ENCODE measurements around the gene LY75.

GRCh38 chr2:158745046-158746016, 49.8 kb upstream of the DAPL1 start:
- RRBS, result no CpG with 5 or more reads among the region's 18 CpGs

GRCh38 chr2:158967257-158967716, 1.2 kb upstream of the TANC1 start:
- RRBS, result no CpG with 5 or more reads among the region's 10 CpGs

GRCh38 chr2:159194206-159194616, 92.3 kb downstream of the WDSUB1 start:
- RRBS, result no CpG with 5 or more reads among the region's 10 CpGs

DNA sequence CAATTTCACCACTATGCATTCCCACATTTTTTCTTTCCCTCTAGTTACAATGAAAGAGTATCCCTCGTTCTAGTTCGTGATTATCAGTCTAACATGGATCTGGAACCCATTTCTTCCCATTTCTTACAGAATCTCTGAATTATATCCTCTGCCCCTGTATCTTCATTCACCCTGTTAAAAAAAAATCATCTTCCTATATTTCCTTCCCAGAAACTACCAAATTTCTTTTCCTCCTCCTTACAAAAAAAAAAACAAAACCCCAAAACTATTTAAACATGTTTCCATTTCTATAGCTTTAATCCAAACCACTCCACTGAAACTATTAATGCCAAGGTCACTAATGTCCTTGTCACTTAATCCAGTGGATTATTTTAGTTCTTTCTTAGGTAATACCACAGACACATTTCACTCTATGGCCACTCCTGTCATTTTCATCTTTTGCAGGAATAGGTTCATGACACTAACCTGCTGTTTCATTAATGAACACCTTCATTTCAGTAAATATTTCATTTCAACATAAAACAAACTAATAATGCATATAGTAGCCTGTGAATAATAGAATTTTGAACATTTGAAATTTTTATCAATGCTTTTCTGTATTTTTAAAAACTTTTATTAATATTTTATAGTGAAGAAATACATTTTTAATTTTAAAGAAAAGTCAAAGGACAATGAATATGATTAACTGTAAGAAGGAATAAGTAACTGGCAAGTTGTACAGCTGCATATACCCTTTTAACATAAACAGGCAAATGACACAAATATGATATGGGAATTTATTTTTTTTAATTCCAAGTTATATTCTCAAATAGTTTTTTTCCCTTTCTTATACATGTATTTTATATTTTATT, 12.7 kb downstream of the BAZ2B start:
- RRBS, result no CpG with 5 or more reads among the region's 2 CpGs

DNA sequence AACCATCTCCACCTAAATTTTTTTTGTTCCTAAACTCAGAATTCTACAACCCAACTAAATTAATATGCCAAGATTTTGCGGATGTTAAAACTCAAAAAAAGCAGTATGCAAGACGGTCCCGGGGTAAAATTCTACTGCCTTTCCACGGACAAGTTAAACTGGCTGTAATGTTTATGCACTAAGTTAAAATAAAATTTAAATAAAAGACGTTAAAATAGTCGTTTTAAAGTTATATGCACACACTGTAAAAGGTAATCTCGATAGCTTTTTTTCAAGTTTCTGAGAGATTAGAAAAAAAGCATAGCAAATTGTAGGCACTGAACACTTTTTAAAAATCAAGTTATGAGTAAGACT, 501 bp upstream of the BAZ2B start:
- RRBS, result no CpG with 5 or more reads among the region's 7 CpGs

DNA sequence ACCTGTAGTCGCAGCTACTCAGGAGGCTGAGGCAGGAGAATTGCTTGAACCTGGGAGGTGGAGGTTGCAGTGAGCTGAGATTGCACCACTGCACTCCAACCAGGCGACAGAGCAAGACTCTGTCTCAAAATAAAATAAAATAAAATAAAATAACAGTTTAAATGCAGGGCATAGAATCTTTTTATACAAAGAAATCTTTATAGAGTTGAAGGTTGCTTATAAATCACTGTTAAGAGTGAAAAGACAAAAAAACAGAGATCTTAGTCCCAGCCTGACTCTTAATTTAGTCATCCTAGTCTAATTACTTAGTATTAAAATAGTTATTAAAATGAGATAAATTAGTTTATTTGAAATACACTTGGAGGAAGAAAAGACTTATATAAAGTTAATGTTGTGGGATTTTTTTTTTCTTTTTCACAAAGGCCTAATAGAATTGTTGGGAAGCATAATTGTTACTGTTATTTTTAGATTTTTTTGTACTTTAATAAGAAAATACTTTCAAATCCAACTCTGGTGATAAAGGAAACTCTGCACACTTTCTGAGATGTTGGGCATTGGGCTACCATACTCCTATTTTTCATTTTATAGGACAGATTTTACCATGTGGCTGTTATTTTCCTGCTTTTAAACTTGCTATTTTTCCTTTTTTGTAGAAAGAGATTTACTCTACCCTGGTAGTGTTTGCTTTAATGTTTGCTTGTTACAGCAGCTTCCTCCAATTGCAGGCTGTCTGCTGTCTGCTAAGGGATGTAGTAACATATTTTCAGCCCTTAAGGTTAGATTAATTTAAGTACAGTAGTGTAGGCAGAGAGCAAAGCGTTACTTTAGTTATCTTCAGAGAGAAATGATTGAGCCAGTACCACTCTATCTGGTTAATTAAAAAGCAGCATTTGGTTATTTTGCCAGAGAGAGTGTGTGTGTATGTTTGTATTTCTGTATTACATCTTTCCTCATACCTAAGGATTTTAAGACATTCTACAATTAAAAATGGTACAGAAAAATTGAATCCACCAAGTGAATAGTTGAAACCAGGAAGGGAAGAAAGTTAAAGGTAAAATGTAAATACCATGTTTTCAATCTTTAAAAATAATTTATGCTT, 38.4 kb downstream of the MARCHF7 start:
- RRBS, result no CpG with 5 or more reads among the region's 3 CpGs

GRCh38 chr2:159769319-159770278, 28.4 kb downstream of the CD302 start:
- RRBS, result no CpG with 5 or more reads among the region's 8 CpGs

DNA sequence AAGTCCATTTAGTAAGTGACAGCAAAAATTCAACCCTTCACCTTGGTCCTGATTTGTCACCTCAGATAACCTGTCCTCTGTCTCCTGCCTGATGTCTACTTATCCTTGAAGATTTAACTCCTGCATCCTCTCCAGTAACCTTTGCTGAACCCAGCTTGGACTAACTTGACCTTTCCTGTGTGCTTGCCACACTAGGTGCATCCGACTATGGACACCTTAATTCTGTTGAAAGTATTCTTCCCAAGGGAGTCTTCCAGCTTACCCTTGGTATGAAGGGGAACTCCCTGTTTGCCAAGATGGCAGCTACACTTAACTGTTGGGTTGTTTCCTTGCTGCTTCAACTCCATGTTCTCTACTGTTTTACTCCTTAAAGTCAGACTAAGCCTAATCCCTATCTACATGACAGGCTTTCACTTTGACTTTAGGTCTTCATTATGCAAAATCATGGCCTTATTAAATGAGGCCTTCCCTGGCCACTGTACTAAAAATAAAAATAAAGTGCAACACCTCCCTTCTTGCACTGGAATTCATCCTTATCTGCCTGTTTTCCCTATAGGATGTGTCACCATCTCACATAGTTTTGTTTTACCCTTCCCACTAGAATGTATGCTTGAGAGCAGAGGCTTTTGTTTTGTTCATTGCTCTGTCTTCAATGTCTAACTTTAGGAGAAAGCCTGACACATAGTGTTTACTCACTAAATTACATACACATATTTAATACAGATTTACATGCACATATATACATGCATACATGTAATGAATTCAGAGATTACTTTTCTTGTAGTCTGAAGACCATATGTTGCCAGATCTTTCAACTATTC, 23.2 kb downstream of the CD302 start:
- RRBS, result no CpG with 5 or more reads among the region's 1 CpG

DNA sequence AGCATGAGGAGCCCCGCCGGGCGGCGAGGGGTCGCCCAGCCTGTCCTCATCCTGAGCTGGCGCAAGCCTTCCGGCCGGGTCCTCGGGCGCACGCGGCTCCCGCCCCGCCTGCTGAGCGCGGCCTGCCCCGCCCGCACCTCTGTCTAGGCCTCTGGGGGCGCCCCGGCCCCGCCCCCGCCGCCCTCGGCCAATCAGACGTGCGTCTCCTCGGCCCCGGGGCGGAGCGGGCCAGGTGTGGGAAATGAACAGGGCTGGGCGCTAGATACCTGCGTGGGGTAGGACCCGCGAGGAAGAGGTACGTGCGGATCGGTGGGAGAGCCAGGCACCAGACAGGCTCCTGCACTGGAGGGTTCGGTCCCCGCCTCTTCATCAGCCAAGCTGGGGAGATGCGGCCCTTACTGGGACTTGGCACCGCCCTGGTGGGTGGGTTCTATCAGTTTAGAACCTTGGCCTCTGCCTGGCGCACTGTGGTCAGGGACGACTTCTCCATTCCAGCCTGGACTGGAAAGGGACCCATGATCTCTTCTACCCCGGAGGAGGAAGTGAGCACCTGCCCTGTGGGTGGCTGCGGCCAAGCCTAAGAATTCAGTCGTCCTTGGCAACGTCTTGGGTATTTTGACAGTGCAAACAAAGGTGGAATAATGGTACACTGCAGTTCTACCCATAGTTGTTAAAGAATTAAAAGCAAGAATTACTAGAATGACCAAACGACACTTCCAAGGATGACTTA, at the start of gene LY75:
Gene LY75 (minus strand): TSS at position 124 of the 730 bp plus-strand sequence.
- RRBS, result 2% methylated on average over 24 of the region's 48 CpGs

- RRBS, result no CpG with 5 or more reads among the region's 10 CpGs
Observed at GRCh38 chr2:160367753-160368433, 125.7 kb downstream of the RBMS1 start.

DNA sequence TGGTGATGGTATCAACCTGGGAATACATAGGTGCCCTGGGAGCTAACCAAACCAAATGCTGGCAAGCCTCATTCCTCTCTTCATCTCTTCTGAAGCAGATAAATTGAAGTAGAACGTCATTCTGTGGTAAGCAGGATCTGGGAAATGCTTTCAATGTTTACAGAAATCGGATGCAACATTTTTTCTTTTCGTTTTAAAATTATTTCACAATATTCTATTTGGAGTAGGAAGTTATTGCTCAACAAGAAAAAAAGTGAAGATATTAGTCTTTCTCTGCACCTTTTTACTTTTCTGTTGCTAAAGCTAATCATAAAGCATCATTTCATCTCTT, 114.2 kb downstream of the RBMS1 start:
- RRBS, result no CpG with 5 or more reads among the region's 3 CpGs

DNA sequence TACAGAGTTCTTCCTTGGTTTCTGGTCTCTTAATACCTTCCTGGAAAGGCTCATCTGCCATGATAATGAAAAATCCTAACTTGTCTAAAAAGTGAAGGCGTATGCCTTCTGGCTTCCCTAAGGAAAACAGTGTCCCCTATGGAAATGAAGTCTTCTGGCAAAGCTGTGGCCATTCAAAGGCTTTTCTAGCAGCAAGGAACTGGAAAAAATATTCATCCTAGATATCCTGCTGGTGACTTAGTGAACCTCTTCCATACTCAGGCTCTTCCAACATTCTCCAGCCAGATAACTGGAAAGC, 84.7 kb downstream of the RBMS1 start:
- RRBS, result no CpG with 5 or more reads among the region's 1 CpG

- RRBS, result 1% methylated on average over 33 of the region's 65 CpGs
Observed at GRCh38 chr2:160492427-160493215, 986 bp downstream of the RBMS1 start.

- RRBS, result no CpG with 5 or more reads among the region's 24 CpGs
Observed at GRCh38 chr2:161239480-161239908, 68.7 kb upstream of the PSMD14 start.

DNA sequence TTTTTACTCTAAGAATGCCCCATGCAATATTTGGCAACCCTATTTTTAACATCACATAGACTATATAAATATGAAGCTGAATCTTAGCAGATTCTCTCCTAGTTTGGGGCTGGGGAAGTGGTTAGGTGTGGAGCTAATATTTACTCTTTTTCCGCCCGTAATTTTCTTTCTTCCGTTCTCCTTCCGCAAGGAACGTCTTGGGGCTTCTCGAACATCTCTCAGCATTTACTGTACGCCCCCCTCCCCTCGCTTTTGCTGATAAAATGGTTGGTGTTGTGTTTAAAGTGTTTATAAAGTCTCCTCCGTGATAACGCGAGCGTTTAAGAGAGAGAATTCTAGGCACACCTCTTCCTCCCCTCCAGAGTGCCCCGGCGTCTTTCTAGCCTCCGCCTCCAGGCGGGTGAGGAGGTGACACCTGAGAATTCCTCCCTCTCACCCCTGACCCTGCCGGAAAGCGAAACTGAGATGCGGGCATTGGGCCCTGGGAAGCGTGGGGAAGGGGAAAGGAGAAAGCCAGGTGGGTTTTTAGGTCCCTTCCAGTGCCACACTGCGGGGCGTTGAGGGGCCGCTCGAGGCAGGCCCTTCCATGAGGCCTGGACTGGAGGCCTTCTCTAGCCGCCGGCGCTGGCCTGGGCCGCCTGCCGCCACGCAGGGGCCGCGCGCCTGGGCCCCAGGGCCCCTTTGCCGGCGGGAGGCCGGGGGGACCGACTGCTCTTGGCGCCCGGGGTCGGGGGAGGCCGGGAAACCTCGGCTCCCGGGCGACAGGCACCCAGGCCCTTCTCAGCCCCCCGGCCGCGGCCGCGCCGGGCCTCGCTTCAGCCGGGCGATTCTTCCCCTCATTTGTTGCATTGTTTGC, 63.6 kb upstream of the PSMD14 start:
- RRBS, result 18% methylated on average over 10 of the region's 53 CpGs

- RRBS, result 0% methylated on average over 6 of the region's 43 CpGs
Observed at GRCh38 chr2:161341157-161341576, 32.9 kb downstream of the PSMD14 start.

DNA sequence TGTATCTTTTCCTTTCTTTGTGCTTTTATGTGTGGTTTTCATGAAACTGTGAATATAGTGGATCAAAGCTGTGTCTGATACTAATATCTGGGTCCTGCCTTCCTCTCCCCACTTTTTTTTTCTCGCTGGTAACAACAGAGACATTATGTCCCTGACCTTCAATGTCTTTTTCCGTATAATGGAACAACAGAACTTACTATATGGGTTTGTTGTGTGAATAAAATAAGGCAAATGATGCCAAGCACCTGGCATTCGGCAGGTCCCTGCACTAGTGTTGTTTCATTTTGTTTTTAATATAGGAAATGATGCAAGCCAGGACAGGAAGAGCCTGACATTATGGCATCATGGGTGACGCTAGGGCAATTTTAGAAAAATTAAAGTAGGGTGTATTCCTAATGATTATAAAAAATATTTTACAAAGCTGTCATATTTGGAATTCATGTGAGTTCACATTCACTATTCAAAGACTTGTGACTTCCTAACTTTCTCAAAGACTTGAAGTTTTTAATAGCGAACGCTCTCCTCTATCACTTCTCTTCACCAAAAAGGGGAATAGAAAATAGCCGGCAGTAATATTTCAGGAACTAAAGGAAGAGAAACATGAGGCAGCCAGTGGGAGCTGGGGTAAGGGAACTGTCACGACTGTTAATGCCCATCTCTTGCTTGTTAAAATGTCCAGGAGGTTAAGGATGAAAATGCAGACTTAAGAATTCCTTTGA, 60.4 kb downstream of the DPP4 start:
- RRBS, result no CpG with 5 or more reads among the region's 8 CpGs

DNA sequence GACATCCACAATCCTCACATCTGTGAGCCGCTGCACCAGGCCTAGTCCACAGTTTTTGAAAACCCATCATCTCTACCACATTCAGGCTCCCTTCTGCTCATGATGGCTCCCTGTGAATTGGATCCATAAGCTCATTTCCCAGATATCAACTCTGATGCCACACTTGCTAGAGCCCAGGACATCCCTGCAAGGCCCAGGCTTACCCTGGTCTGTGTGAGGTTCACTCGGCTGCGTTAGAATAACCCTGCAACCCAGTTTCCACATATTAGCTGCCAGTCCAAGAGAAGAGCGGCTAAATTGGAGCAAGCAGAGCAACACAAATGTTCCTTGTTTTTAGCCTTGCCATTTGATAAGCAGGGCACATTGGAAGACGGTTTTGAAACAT, 23.7 kb downstream of the DPP4 start:
- RRBS, result no CpG with 5 or more reads among the region's 5 CpGs

GRCh38 chr2:162091378-162092074, 17.5 kb upstream of the DPP4 start:
- RRBS, result no CpG with 5 or more reads among the region's 8 CpGs

DNA sequence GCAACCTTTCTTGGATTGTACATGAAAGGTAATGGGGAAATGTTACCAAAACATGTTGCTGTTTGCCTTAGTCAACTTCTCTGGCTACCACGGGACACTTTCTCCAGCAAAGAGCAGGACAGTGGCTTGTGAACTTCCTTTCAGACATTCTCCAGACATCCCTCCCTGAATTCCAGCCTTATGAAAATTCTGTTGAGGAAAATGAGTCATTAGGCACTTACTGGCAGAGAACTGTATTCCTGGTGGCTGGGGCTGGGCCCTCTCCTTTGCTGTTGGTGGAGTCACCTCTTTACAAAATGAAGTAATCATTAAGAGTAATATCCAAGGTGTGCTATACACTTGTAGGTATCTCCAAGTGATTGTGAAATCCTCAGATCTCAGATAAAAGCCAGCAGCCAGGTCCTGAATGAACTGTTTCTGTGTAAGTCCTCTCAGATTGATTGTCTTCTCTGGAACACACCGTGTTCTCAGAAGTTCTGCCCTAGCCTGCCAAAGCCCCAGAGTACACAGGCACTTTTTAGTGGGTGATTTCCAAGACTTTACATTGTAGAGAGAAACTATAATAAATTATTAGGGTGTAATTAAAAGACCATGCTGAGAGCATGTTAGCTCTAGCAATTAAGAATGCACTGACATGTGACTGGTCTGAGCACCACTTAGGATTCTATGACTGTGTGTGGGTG, 1.4 kb upstream of the FAP start:
- RRBS, result no CpG with 5 or more reads among the region's 2 CpGs

Data from zone of skin (tissue), 1 donor.